HGPS cell (cell line): Measurements from ENCODE around the genes FOXO4, ITGB1BP2, CXCR3, NHSL2, FAM236A and NEXMIF.

DNA sequence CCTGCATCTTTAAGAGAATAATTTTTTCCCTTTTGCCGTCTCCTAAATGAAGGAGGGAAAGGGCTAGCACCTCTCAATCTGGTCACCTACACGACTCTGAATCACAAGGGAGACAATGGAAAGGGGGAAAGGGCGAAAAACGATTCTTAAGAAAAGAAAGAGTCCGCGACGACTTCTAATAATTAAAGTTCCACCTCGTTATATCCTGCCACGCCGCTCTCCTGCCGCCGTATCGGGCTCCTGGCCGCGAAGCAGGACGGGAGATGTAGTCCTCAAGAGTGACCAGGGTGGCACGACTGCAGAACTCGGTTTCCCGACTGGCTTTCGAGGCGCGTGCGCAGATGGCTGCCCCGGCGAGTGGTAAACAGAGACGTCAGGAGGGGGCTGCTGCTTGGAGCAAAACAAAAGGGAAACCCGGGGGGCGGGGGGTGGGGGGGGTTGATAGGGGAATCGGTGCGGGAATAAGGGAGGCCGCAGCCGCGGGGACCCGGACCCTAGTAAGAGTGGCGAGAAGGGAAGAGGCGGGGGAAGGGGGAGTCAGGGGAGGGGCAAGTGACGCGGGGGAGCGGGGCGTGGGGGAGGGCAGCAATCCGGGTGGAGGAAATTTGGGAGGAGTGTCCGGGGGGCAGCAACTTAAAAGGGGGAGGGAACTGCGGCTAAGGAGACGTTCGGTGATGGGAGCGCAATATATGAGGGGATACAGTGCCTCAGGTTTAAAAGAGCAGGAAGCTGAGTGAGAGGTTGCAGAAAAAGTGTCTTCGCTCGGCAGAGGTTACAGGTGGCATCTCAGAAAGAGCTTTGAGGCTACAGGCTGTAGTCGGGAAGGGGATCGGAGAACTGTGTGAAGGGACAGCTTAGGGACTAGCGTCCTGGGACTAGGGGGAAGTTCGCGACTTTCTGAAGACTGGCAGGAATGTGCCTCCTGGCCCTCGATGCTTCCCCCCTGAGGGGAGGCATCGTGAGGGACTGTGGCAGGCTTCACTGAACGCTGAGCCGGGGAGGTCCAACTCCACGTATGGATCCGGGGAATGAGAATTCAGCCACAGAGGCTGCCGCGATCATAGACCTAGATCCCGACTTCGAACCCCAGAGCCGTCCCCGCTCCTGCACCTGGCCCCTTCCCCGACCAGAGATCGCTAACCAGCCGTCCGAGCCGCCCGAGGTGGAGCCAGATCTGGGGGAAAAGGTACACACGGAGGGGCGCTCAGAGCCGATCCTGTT is at the start of gene FOXO4:
Gene FOXO4 (plus strand): TSS at position 338 of the 1,221 bp plus-strand sequence.
- RRBS, result 4% methylated on average over 16 of the region's 74 CpGs

DNA sequence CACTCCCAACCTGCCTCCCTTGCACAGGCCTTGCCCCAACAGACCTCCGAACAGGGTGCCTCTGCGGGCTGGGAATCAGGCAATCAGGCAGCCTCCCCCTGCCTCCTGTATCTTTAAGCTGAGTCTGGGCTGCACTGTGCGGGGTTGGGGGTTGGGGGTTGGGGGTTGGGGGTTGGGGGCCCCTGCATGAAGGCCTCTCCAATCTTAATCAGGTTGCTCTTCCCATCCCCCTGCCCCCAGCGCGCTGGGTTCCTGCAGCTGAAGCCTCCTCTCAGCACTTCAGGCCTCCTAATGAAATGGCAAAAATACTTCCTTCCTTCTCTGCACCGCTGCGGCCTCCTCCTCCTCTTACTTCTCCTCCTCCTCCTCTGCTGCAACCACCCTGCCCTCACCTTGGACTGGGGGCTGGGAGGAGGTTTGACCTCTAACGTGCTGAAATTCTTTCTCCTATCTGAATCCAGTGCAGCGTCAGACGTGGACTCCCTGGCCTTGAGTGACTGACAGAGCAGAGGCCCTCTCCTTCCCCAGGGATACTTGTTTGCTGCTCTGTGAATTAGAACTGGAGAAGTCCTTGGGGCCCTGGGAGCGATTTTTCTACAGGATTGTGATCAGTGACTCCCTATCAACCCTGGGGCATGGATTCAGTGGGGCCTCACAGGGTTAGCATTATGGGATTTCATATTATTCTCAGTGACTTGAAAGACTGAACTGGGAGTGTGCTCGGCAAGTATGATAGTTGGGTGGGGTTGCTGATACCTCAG is 26.7 kb downstream of the NLGN3 start:
- RRBS, result no CpG with 5 or more reads among the region's 12 CpGs

DNA sequence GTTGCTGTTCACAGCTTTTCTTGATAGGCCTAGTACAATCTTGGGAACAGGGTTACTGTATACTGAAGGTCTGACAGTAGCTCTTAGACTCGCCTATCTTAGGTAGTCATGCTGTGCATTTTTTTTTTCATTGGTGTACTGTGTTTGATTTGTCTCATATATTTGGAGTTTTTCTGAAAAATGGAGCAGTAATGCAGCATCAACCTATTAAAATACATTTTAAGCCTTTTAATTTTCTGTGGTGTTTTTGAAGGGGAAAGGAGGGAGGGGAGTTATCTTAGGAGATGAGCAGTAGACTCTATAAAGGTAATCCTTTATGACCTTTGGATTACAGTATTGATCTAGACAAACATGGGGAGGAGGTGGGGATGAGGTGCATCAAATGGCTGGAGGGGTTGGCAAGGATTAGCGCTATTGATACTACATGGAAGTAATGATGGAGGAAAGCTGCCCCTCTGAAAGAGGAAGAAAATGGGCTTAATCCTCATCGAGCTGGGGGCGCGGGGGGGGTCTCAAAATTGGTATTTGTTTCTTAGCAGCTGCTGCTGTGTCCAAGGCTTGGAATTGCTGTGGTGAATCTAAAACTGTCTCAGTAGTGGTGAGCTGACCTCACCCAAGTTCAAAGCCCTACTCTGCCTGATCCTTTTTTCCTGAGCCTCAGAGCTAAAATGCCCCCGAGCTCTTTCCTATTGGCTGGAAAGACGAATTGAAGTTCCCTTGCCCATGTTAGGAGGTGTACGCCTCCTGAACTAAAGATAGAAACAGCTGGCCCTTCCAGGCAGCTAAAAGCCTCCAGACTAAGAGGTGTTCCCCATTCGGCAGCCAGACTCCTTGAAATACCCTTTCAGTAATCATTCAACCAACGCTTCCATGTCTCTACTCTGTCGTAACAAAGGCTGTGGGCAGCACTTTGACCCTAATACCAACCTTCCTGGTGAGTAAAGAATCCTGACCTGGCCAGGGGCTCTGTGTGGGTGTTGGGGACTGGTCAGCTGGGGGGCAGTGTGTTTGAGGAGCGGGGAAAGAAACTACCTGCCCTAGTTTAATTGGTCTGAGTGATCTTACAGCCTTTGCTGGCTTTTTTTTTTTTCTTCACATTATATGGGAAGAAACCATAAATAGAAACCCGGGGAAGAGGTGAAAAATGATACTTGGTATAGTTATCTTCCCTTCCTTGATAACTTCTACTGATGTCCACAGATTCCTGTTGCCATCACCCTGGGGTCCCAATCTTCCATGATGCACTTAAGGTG is at the start of gene ITGB1BP2:
Gene ITGB1BP2 (plus strand): TSS at position 814 of the 1,253 bp plus-strand sequence.
- RRBS, result no CpG with 5 or more reads among the region's 13 CpGs

DNA sequence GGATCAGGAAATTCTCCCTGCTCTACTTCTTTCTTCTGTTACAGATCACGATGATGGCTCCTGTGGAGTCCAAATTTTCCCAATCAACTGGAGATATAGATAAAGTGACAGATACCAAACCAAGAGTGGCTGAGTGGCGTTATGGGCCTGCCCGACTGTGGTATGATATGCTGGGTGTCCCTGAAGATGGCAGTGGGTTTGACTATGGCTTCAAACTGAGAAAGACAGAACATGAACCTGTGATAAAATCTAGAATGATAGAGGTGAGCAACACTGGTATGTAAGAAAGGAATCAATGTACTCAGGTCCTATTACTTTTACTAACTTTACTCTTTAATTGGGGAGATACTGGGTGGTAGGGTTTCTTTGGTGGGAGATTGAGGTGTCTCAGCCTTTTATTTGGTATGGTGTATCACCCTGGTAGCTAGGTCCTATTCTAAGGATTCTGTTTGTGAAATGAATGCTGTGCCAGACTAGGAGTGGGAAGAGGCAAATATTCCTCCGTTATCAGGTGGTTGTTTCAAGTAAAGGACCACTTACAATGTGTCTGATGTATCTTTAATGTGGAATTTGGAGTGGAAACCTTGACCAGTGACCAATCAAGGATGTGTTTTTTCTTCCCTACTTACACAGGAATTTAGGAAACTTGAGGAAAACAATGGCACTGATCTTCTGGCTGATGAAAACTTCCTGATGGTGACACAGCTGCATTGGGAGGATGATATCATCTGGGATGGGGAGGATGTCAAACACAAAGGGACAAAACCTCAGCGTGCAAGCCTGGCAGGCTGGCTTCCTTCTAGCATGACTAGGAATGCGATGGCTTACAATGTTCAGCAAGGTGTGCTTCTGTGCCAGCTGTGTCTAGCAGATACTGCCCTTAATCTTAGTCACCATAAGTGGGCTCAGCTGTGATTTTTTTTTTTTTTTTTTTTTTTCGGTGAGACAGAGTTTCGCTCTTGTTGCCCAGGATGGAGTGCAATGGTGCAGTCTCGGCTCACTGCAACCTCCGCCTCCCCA is 12.3 kb downstream of the TAF1 start:
- RRBS, result no CpG with 5 or more reads among the region's 10 CpGs

DNA sequence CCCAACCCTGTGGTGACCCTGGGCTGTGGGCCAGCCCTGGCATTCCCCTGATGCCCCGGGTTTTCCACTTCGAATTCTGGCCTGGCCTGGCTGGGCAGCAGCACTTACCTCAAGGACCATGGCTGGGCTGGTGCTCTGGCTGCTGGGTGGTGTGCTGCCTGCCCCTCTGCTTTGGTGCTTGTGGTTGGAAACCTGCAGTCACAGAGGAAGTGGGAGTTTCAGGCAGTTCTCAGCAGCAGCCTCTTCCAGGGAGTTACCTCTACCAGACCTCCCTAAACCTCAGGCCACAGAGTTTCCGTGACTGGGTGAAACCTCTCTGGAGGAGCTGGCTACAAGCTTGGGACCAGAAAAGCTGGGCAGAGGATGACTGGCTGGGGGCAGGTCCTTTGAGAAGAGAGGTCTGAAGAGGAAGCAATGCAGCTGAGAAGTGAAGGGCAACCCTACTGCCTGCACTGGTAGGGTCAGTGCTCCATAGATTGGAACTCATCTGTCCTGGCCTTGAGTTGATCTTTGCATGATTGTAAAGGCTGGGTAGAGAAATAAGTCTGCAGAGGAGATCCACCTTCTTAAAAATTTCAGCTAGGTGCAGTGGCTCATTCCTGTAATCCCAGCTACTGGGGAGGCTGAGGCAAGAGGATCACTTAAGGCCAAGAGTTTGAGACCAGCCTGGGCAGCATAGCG is at the start of gene CXCR3:
Gene CXCR3 (minus strand): TSS at position 182 of the 681 bp plus-strand sequence.
- RRBS, result no CpG with 5 or more reads among the region's 4 CpGs

GRCh38 chrX:71619037-71619683 is 849 bp upstream of the CXCR3 start:
- RRBS, result no CpG with 5 or more reads among the region's 11 CpGs

GRCh38 chrX:71910360-71910985 is at the start of gene NHSL2:
TSS of gene NHSL2 (plus strand) at chrX:71910845.
- RRBS, result 2% methylated on average over 16 of the region's 41 CpGs

DNA sequence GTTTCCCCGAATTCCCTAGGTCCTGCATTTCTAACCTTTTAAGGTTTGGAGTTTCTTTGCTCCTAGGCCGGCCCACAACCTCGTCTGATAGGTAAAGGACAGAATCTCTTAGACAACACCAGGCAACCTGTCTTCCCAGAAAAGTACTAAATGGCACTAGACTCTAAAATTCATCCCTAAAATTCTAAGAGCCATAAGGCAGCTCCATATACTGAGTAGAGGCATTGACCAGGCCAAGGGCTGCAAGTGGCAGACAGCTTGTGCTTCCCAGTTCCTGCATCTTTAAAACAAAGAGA is 135.4 kb downstream of the NHSL2 start:
- RRBS, result no CpG with 5 or more reads among the region's 3 CpGs

- RRBS, result no CpG with 5 or more reads among the region's 18 CpGs
Measured at GRCh38 chrX:72266981-72267452, 10.0 kb downstream of the RPS4X start.

GRCh38 chrX:72468804-72469716 is 103.6 kb downstream of the HDAC8 start:
- RRBS, result no CpG with 5 or more reads among the region's 4 CpGs

- RRBS, result no CpG with 5 or more reads among the region's 9 CpGs
Measured at GRCh38 chrX:72938151-72938513, at the start of gene FAM236A. TSS of gene FAM236A (plus strand) at chrX:72938206.

DNA sequence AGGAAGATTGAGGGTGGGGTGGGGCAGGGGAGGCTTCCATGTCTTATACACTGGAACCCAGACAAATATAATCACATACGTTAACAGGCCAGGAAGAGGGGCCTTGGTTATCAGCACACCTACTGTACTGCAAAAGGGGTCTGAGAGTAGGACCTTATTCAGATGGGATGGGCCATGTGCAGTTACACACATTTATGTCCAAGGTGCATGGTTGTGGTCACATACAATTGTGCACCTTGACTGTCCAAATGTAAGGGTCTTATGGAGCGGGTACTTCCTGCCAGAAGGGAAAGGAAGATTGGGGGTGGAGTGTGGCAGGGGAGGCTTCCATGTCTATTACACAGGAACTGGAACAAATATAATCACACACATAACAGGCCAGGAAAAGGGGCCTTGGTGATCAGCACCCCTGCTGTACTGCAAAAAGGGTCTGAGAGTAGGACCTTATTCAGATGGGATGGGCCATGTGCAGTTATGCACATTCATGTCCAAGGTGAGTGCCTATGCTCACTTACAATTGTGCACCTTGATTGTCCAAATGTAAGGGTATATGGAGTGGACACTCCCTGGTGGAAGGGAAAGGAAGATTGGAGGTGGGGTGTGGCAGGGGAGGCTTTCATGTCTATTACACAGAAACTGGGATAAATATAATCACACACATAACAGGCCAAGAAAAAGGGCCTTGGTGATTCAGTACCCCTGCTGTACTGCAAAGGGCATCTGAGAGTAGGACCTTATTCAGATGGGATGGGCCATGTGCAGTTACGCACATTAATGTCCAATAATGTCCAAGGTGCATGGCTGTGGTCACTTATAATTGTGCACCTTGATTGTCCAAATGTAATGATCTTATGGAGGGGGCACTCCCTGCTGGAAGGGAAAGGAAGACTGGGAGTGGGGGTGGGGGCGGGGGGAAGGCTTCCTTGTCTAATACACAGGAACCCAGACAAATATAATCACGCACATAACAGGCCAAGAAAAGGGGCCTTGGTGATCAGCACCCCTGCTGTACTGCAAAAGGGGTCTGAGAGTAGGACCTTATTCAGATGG is 282.2 kb downstream of the CHIC1 start:
- RRBS, result no CpG with 5 or more reads among the region's 5 CpGs

- RRBS, result no CpG with 5 or more reads among the region's 11 CpGs
Measured at GRCh38 chrX:74076056-74077228, 227.5 kb upstream of the ZCCHC13 start.

DNA sequence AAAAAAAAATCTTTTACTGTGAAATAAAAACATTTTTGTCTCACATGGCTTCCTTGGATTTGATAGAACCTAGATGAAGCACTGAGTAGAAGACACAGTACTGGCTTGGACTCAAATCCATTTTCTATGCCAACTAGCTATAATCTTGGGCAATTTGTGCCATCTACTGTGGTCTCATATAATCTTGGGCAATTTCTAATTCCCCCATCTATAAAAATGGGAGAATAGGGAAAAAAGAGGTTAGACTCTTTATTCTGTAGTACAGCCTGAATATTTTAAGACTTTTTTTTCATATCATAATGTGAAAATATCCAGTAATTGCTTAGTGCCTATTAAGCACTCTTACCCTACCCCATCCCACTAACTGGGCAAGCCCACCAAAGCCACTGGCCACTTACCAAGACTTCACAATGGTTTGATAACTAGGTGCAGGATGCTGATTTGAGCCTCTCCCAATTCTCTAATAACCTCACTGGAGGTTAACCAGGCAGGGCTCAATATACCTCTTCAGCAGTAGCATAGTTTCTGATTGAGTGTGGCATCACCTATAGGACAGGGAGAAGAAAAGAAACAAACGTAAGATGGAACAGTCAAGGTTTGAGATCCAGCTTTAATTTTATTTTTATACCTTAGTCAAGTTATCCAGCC is 22.6 kb upstream of the ZCCHC13 start:
- RRBS, result no CpG with 5 or more reads among the region's 1 CpG

GRCh38 chrX:74290270-74290873 is 13.6 kb upstream of the ZCCHC13 start:
- RRBS, result no CpG with 5 or more reads among the region's 5 CpGs

- RRBS, result no CpG with 5 or more reads among the region's 19 CpGs
Measured at GRCh38 chrX:74877393-74878248, 47.6 kb downstream of the NEXMIF start.

GRCh38 chrX:74925181-74926245 is at the start of gene NEXMIF:
TSS of gene NEXMIF (minus strand) at chrX:74925452.
- RRBS, result 5% methylated on average over 6 of the region's 53 CpGs

GRCh38 chrX:77681342-77681909 is 104.6 kb downstream of the ATRX start:
- RRBS, result no CpG with 5 or more reads among the region's 1 CpG